Heart right ventricle (tissue), 2 donors: ENCODE data around the genes OXER1 and HAAO.

- PRO-cap, 2 experiments = no peak in any of the 2 experiments
Observed at GRCh38 chr2:39128006-39128361, 7.1 kb upstream of the SOS1 start.

- PRO-cap, 2 experiments = peak in 1 of 2 experiments; most common plus-strand start chr2:39245107 (in 1); most common minus-strand start chr2:39244950 (in 1)
Observed at GRCh38 chr2:39244840-39245321, 124.0 kb upstream of the SOS1 start.

DNA sequence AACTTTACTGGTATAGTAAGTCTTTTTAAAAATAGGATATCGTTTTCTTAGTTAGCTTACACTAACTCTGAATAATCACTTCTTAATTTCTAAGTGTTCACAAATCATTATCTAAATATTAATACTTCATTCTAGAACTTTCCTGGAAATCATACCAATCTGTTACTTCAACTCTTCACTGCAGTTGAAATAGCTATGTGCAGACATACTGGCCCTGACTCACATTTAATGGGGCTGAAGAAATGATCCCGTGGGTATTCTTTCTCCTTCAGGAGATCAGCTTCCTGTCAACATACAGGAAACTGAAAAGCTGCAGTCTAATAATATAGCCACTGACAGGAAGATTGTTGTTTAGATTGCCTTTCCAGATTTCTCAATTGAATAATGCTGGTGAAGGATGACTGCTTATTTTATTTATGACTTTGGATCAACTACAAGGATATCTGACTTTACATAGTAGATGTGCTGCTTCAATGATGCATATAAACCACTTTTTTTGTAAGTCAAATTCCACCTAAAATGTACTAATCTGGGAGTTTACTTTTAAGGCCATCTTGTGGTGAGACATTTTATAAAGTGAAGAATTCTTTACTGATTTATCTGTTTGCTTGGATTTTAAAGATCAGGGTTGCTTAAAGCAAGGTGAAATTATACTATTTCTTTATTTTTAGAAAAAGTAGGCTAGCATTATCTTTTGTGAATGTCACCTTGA, 93.3 kb upstream of the MAP4K3 start:
- PRO-cap, 2 experiments = peak in 1 of 2 experiments; most common plus-strand start position 413 of the sequence (in 1); most common minus-strand start position 230 of the sequence (in 1)

GRCh38 chr2:40282466-40283003, 169.4 kb downstream of the SLC8A1 start:
- PRO-cap, 2 experiments = no peak in any of the 2 experiments

DNA sequence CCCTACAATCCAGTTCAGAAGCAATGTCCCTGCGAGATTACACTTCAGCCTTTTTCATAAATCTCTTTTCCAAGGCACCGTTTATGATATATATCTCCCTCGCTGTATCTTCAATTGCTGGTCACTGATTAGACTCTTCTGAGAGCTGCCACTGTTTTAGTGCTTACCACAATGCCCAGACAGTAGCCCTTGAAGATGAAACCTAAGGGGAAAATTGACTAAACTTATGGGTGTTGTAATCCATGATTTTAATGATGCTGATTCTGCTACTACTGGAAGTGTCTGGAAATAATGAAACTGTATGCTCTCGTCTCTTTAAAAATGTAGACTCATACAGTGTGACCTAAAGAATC, 5.4 kb upstream of the SLC8A1 start:
- PRO-cap, 2 experiments = no peak in any of the 2 experiments

DNA sequence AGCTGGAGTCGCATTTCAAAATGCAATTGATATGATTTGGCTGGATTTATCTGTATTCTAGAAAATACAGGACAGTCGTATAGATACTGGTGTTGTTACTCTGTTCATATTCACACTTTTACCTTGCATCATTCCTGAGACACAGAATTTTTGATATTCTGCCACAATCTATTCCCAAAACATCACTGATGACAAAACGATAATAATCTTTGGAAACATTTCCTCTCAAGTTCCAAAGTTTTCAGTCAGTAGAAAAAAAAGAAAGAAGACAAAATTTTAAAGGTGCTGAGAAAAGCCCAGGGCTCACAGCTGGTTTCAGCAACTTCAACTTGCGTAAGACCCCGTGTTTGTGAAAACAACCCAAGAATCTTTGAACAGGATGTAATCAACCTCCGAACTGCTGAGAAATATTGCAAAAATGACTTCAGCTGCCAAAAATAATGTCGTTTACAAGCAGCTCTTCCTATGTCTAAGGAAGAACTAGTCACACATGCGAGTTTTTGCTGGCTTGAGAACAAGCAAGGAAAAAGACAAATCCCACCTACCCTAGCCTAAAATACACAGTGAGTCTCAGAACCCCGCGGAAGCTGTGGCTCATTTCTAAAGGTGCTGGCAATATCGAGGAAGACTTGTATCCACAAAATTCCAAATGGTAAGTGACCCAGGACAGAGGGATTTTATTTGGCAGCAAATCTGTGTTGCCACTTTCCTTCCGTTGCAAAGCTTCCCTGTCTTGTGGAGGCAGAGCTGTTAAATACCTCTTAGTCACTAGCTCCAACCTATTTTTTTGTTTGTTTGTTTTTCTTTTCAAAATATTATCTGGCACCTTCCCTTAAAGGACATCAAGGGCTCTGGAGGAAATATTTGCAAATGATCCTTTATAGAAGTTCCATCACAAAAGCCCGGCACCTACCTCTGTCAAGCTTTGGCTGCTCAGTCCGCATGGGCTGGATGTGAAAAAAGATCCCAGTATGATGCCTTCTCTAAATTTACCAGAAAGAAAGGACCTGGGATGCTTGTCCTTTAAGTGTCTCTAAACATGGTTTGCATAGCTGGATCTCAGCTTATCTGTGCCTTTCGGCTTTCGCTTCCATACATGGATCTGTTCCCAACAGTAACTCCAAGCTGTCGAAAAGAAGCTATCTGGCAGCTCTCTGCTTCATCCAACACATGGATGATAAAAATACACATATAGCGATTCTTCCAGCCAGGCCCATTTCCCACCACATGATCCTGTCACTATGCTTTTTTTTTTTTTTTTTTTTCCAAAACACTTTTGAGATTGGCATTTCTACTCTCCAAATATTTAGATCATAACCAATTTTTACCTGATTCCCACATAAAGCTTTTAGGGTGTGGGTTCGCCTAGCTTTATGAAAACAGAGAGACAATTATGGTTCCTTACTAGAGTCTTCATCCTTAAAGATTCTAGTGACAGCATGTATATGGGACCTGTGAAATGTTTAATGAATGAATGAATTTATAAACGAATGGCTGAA, 60.1 kb upstream of the SLC8A1 start:
- PRO-cap, 2 experiments = peak in 2 of 2 experiments; most common plus-strand start position 561 of the sequence (in 2); most common minus-strand start position 340 of the sequence (in 1)

DNA sequence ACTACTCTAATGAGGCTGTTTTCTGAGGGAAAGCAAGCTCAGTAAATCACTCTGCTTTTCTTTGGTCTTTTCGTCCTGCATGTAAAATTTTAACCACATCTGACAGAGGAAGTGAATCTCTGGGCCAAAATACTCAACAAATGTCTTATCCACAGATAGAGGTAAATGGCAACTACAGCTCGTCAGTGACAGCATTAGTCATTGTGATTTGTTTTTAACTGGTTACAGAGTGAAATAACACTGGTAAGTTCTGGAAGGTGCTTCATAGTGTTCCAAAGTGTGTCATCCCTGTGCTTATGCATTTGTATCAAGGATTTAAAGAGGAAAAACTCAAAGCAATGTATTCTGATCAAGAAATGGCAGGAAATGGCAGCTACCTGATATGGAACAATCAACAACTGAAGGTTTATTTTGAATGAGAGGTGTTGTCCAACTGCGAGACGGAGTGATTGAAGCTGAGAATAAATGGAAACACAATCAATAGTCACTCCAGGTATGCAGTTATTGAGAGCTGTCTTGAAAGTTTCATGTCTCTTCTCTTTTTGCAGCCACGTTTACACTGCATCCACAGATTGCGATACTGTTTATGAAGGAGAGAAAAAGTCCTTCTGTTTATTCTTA, 82.8 kb upstream of the SLC8A1 start:
- PRO-cap, 2 experiments = peak in 1 of 2 experiments; most common plus-strand start position 265 of the sequence (in 1); most common minus-strand start position 187 of the sequence (in 1)

GRCh38 chr2:42048495-42049462, 958 bp downstream of the PKDCC start:
- PRO-cap, 2 experiments = peak in 1 of 2 experiments; most common plus-strand start chr2:42049096 (in 1); most common minus-strand start chr2:42049042 (in 1)

- PRO-cap, 2 experiments = peak in 1 of 2 experiments; most common plus-strand start chr2:42049661 (in 1); most common minus-strand start chr2:42049557 (in 1)
Observed at GRCh38 chr2:42049463-42049970, 1.7 kb downstream of the PKDCC start.

DNA sequence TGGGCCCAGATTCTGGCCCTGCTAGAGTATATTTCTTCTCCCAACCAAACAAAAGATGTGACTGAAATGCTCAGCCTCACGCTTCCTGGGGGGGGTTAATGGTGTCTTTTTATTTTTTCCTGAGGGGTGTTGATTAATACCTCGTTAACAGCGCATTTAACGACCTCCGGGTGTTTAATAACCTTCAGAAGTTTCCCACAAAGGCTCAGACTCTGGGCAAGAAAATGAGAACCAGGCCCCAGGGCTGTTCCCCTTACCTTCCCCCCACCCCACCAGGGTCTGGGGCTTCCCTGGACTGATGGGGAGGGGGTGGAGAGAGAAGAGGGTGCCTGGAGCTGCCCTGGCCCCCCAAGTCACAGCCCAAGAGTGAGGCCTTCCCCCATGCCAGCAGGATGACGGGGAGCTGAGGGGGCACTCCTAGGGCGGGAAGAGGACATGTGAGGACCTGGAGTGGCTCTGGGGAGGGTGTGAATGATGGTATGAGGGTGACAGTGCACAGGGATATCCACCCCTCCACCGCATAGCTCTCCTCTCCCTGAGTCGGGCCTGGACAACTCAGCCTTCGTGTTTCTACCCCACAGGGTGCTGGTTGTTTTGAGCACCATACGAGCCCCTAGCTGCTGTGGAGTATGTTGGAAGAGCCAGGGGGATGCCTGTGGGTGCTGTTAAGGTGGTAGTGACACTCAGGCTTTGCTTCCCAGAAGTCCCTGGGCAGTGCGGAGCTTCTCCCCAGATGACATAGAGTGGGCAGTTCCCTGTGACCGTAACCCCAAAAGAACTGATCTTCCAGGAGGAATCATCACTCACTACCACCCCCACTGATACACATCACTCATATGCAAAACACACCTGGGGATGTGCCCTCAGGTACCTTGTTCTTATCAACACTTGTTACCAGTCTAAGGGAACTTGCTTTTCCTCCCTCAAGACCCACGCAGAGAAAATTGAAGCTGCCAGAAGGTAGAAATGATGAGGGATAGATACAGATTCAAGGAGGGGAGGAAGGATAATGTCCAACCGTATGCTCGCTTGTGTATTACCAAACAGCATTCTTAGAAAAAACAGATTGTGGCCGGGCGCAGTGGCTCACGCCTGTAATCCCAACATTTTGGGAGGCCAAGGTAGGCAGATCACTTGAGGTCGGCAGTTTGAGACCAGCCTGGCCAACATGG, 4.0 kb downstream of the PKDCC start:
- PRO-cap, 2 experiments = peak in 1 of 2 experiments; most common plus-strand start position 468 of the sequence (in 1); most common minus-strand start position 368 of the sequence (in 1)

DNA sequence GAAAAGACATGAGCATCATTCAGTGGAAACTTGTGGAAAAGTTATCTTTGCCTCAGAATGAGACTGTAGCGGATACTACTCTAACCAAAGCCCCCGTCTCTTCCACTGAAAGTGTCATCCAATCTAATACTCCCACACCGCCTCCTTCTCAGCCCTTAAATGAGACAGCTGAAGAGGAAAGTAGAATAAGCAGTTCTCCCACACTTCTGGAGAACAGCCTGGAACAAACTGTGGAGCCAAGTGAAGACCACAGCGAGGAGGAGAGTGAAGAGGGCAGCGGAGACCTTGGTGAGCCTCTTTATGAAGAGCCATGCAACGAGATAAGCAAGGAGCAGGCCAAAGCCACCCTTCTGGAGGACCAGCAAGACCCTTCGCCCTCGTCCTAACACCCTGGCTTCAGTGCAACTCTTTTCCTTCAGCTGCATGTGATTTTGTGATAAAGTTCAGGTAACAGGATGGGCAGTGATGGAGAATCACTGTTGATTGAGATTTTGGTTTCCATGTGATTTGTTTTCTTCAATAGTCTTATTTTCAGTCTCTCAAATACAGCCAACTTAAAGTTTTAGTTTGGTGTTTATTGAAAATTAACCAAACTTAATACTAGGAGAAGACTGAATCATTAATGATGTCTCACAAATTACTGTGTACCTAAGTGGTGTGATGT, 31.1 kb downstream of the COX7A2L start:
- PRO-cap, 2 experiments = no peak in any of the 2 experiments

GRCh38 chr2:42359448-42360814, 1.1 kb downstream of the COX7A2L start:
- PRO-cap, 2 experiments = no peak in any of the 2 experiments

DNA sequence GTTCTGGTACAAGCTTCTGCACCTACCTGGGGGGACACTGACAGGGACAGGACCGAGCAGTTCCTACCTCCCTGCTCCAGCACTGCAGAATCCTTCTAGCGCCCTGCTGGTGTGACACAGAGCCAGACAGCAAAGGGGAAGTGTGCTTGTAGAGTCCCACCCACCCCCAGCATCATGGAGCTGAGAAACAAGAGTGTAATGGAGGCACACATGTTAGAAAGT, 38.3 kb downstream of the OXER1 start:
- PRO-cap, 2 experiments = no peak in any of the 2 experiments

GRCh38 chr2:42763861-42764414, at the start of gene OXER1:
OXER1 (minus strand) TSS chr2:42764135.
- PRO-cap, 2 experiments = no peak in any of the 2 experiments

GRCh38 chr2:42788148-42788501, 4.3 kb downstream of the HAAO start:
- PRO-cap, 2 experiments = no peak in any of the 2 experiments

- PRO-cap, 2 experiments = peak in 2 of 2 experiments; most common plus-strand start chr2:42792730 (in 2); most common minus-strand start chr2:42792565 (in 1)
Observed at GRCh38 chr2:42791919-42793234, at the start of gene HAAO. HAAO (minus strand) TSS chr2:42792583.

DNA sequence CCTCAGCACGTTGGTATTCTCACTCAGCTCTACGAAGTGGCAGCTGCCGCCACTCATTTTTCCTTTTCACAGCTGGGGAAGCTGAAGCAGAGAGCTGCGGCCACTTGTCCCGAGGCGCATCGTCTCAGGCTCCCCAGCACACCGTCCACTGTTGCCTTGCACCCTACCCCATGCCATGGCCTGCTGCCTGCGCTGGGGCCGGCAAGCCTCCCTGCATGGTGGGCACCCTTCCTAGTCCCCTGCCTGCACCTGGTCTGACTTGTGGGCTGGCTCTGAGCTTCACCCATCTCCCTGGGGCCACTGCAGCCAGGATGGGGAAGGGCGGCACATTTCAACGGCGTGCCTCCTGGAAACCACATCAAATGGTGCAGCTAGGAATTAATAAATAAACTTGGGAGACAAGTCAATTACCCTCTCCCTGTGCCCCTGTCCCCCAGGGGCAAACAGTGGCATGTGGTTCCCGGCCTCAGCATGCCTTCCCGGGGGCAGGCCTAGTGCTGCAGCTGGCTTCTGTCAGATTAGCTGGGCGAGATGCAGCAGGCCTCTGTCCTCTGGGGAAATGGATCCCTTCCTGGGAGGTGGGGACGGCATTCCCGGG, 64.7 kb upstream of the HAAO start:
- PRO-cap, 2 experiments = no peak in any of the 2 experiments

DNA sequence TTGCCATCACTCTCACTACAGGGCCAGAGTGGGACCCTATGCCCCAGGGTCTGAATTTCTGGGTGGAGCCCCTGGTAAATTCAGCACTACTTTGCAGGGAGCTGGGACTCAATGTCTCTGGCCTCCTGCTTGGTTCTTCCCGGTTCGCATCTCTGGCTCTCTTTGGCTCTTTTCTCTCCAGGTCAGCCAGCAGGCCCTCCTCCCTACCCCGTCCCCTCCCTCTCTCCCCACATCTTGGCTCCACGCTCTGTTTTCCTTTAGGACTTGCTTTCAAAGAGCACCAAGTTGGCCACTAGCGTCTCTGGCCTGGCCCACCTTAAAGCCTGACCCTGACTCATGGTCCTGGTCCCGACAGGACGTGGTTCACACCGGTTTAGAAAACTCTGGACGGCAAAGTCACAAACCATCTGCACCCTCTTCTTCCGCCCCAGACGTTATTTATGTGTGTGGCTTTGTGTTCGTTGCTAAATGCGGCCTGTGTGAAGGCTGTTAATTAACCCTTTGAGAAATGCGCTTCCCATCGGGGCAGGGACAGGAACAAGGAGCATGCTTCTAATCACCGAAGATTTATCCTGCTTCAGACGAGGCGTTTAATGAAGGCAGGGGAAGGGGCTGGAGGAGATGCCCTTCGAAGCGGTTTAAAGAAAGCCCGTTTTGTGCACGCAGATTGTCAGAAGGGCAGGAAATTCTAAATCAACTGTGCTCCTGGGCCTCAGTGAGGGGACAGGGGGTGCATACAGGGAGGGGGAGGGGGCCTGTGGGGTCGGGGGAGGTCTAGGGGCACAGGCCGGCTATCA, 169.1 kb upstream of the HAAO start:
- PRO-cap, 2 experiments = peak in 2 of 2 experiments; most common plus-strand start position 260 of the sequence (in 1); most common minus-strand start position 154 of the sequence (in 1)

DNA sequence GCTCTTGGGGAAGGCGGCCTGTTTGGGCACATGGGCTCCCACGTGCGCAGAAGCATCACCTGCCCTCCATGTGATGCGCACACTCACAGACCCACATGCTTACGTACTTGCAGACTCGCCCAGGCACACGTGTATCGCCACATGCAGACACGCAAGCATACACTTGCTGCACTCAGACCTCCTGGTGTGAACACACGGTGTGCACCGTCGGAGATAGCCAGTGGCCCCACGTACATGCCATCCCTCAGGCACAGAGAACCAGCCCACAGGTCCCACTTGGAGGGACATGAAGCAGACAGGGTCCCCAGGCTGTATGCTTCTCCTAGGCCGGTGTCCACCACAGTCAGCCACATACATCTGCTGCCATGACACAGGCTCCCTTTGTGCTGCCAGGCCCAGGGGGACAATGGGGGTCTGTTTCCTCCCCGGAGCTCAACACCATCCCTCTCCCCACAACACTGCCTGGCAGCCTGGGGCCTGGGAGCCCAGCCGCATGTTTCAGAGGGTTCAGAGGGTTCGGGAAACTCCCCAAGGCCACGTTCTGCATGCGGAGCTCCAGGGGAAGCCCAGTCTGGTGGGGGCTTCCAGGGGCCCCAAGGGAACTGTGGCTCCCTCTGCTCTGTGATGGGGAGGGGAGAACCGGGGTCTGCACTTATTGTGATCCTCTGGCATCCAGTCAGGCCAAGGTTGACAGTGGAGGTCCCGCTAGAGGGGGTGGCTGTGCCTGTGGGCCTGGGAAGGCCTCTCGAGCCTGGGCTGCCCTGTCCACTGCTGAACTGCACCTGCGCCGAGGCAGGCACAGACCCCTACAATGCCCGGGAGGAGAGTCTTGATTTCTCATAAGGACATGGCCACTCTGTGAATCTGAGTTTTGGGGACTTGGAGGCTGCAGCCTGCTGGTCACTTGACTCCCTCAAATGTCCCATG, 208.1 kb upstream of the HAAO start:
- PRO-cap, 2 experiments = no peak in any of the 2 experiments

DNA sequence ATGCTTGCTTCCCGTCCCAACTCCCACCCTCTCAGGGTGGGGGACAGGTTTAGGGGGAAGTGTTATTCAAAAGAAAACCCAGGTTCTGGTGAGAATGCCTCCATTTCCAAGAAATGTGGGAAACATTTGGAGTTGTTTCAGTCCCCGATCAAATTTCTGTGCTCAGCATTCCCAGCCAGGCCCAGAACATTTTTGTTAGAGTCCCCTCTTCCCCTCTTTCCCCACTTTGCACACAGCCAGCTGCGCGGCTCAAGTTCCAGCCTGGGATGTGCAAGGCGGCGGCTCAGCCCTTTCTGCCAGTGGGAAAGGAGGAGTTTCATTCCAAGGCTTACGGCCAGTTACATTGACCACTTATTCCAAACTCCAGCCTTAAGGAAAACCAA, 154.8 kb downstream of the ZFP36L2 start:
- PRO-cap, 2 experiments = no peak in any of the 2 experiments